Vermiform appendix (tissue), 1 donor: ENCODE measurements around a stretch of chr13.

DNA sequence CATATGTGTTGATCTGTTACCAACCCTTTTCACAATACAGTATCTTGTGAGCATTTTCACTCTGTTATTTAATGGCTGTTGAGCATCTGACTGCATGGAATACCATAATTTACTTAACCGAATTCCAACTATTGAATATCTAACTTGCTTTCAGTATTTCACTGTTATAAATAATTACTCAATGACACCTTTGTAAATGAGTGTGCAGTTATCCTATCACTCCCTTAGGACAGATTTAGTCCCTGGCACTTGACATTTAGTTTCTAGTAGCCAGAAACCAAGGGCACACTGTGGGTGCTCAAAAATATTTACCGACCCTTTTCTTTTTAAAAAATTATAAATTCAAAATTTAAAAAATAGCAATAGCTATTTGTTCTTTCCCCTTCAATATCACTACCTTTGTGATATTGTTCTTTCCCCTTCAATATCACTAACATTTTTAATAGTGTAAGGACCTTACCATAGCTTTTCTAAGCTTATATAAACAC is 258.8 kb downstream of the DCLK1 start:
- PRO-cap, result no peak

- PRO-cap, result no peak
These were observed 19.3 kb downstream of the DCLK1 start for GRCh38 chr13:36111935-36112249.

DNA sequence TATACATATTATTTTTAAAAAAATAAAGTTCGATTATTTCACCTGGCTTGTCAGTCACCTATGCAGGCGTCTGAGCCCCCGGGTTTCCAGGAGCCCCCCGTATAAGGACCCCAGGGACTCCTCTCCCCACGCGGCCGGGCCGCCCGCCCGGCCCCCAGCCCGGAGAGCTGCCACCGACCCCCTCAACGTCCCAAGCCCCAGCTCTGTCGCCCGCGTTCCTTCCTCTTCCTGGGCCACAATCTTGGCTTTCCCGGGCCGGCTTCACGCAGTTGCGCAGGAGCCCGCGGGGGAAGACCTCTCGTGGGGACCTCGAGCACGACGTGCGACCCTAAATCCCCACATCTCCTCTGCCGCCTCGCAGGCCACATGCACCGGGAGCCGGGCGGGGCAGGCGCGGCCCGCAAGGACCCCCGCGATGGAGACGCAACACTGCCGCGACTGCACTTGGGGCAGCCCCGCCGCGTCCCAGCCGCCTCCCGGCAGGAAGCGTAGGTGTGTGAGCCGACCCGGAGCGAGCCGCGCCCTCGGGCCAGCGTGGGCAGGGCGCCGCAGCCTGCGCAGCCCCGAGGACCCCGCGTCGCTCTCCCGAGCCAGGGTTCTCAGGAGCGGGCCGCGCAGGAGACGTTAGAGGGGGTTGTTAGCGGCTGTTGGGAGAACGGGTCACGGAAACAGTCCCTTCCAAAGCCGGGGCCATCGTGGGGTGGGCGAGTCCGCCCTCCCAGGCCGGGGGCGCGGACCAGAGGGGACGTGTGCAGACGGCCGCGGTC is 827 bp upstream of the CCNA1 start:
- PRO-cap, result no peak

DNA sequence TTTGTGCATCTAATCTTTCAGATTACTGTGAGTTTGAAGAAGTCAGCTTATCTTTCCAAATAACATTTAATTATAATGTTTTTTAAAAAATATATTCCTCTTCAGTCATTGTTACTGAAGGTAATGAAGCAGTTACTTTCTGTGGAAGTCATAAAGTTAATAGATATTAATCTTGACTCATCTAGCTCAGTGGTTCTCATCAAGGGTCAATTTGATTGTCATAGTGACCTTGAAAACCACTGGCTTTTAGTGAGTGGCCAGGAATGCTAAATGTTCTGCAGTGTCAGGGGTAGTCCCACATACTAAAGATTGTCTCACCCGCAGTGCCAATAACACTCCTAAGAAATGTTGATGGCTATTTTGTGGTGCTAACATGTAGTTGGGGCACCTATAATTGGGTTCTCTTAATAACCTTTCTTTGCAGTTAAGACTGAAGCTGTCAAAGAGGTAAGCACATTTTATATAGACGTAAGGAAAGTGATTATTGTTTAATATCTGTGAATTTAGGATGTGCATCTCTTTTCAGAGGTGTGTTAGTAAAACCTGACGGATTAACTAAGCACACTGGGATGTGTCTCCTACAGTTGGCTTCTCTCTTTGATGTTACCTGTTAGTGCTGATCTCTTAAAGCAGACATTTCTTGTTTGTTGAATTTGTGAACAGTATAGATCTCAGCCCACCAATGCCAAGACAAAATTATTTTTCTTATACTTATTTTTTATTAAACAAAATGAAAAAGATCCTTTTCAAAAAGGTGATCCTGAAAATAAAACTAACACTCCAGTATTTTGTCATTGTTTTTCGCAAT is 9.1 kb downstream of the RFXAP start:
- PRO-cap, result no peak

GRCh38 chr13:36849802-36850459 is 30.9 kb downstream of the RFXAP start:
- PRO-cap, result no peak

GRCh38 chr13:36888546-36889232 is 31.3 kb downstream of the SMAD9 start:
- PRO-cap, result no peak

GRCh38 chr13:37288022-37288472 is 182.6 kb upstream of the CSNK1A1L start:
- PRO-cap, result no peak

GRCh38 chr13:37680182-37680491 is 81.6 kb upstream of the POSTN start:
- PRO-cap, result no peak

DNA sequence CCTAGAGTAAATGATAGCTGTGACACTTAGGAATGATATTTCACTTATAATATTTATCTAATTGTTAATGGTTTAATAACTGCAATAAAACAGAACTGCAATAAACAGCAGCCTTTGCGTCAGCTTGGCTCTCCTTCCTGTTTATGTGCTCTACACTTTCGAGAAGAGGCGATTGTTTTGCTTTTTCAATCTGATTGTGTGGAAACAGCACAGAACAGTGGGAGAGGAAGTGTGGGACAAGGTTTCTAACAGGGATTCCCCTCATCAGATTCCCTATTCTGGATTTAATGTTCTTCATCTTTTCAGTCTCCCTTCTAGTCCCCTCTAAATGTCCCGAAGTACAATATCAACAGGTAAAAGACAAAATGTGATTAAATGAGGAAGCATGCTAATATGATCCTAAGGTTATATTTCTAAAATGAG is 17.4 kb upstream of the TRPC4 start:
- PRO-cap, result no peak

GRCh38 chr13:38121307-38121595 is 228.4 kb upstream of the UFM1 start:
- PRO-cap, result no peak

DNA sequence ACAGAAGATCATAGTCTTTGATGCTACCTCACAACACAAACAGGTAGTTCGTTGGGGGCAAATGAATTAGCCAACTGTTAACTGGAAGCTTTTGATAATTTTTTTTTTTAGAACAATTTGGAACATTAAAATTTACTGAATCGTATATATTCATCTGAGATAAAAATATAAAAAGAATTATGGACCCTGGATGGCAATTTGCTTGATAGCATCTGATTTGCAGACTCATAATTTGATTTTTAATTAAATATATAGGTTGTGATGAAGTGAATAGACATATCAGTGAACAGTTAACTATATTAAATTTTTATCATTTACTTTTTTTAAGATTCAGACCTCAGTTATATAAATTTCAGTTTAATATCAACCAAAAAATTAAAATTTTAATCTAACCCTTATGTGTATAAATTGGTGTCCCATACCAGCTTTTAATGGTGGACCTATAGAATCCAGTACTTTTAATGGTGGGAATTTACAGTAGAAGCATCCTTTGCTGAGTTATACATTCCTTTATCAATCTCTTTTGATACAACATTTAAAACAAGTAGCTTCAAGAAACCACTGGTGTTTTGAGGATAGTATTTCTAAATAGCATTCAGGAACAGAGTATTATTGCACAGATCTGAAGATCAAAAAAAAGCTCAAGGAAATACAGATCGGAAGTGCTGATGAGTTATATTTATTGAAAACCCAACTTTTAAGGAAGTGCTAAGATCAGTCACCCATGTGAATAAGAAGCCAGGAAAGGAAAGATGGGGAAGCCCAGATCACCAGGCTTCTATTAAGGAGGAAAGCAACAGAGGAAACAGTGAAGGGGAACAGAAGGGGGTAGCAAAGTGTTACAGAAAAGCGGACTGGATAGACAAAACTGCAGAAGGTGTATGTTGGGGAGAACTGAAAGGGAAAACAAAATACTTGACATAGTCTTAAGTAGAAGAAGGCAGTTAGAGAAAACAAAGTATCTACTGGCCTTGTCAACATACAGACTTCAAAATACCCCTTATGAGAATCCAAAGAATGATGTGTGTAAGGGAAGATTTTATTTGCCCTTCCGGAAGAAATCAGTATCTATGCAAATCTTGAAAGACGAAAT is 11.7 kb downstream of the UFM1 start:
- PRO-cap, result no peak

GRCh38 chr13:39021458-39021982 is 16.4 kb downstream of the PROSER1 start:
- PRO-cap, result no peak

DNA sequence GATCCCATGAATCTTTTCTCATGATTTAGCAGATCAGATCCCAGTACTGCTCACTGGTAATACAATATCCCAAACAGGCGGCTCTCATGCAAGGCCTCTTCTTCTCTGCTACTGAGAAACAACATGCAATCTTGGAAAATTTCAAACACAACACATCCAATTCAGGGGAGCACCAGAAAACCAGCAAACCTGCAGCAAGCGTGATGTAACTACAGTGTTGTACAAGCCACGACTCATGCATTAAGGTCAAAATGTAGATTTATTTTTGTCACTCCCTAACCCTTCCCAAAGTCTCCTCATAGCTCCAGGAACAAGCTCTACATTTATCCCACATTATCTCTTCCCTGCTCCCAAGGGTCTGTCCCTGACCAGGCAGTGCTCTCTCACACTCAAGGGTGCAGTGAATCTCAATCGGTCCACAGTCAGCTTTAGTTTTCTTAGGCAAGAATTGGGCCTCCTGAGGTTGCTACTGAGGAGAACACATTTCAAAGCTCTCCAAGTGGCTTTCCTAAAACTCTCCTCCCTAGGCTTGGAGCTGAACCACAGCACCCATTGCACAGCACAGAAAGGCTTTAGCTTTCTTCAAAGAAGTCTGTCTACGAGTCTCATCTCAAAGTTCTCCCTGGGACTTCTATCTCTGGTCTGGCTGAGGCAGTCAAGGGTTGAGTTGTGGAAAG is 219.4 kb downstream of the NHLRC3 start:
- PRO-cap, result unidirectional peak, plus-strand start at position 412 of the sequence

DNA sequence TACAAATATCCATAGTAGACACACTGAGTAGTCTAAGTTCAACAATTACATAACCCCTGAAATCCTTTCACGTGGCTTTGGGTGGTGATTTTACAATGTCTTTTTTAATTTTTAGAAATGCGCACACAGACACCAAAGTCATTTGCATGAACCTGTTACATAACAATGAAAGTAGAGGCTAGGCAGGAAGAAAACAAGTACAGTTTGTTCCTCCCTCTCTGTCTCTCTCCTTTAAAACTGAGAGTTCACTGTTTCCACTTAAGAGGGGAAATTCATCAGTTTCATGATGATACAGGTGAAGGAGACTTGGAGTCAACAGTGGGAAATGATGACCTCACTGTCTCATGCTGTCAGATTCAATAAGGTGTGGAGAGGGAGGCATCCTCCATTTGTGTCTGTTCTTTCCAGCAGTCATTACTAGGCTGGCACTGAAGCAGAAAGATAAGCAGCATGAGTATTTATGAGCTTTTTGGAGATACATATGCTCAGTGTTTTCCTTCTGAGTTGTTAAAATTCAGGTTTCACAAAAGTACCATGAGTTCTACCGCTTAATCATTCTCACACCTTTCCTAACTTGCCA is 201.8 kb downstream of the LHFPL6 start:
- PRO-cap, result no peak

- PRO-cap, result no peak
These were observed 185.4 kb downstream of the LHFPL6 start for GRCh38 chr13:39417520-39418029.

- PRO-cap, result no peak
These were observed 143.6 kb downstream of the LHFPL6 start for GRCh38 chr13:39459280-39459810.

DNA sequence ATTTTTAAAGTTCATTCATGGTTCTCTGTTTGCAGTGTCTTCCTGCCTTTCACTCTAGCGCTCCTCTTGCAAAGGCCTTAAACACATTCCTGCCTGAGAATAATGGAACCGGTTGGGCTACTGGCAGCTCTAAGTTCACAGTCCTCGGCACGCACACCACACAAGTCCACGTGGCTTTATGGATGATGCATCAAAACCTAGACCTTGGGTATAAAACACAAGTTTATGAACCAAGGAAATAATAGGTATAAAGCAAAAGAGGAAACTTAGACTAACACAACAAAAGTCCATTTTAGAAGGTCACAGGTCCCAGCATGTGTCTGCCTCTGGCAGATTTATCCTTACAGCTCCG is 65.9 kb downstream of the LHFPL6 start:
- PRO-cap, result no peak

- PRO-cap, result no peak
These were observed 35.3 kb downstream of the LHFPL6 start for GRCh38 chr13:39567649-39568110.

- PRO-cap, result no peak
These were observed 31.6 kb downstream of the LHFPL6 start for GRCh38 chr13:39571257-39571985.

- PRO-cap, result unidirectional peak, minus-strand start at chr13:40103050
These were observed 447.4 kb downstream of the COG6 start for GRCh38 chr13:40102764-40103423.